Measurements from ENCODE around the genes DPYSL3 and SPINK5.

- RRBS = no CpG with 5 or more reads among the region's 5 CpGs
These were observed 6.3 kb upstream of the NR3C1 start for GRCh38 chr5:143409726-143410291.

DNA sequence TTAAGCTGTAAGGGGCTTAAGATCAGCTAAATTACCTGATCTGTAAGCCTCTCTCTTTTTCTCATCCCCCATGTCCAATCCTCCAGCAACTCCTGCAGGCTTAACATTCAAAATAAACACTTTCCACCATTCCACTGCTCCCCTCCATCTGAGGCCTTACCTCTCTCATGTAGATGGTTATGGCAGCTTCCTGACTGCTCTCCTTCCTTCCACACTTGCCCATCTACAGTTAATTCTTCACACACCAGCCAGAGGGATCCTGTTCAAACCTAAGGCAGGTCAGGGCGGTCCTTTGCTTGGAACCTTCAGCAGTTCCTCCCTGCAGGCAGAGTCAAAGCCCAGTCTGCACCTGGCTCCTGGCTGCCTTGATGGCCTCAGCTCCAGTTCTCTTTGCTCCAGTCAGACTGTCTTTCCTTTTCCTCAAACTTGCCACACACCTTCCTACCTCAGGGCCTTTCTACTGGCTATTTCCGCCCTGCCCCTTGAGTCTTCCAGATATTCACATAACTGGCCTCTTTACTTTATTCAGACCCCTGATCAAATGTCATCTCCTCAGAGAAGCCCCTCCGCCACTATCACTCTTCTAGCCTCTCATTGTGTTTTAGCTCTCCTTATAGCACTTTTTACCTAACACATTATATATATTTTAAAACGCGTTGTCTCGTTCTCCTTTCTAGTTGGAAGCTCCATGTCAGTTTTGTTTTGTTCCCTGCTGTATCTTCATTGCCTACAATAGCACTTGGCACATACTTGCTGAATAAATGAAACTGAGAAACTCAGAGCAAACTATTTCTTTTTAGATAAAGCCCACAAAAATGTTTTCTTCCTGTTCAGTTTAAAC is 30.3 kb upstream of the NR3C1 start:
- RRBS = no CpG with 5 or more reads among the region's 6 CpGs

DNA sequence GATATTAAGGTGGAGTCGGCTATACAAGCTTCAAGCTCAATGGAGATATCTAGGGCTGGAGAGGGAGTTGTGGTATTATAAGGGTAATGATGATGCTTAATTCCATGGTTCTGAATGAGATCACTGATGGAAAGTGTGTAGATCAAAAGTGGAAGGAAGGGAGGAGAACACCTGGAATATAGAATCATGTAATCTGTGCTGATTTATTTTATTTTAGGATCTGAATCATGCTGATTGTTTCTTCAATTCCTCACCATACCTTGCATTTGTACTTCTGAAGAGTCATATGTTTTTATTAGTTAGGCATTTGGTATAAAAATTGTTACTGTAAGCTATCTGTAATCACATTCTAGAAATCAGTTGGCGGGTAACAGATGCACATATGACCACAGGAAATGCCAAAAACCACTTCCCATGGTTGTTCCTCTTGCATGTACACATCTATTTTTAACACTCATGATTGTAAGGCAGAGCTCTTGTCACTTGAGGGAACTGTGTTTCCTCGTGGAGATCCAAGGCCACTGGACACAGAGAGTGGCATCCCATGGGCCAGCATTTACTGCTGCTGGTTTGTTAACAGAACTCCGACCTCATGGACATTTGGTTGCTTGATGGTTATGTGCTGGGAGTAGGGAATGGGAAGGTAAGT is 201.7 kb upstream of the NR3C1 start:
- RRBS = no CpG with 5 or more reads among the region's 4 CpGs

DNA sequence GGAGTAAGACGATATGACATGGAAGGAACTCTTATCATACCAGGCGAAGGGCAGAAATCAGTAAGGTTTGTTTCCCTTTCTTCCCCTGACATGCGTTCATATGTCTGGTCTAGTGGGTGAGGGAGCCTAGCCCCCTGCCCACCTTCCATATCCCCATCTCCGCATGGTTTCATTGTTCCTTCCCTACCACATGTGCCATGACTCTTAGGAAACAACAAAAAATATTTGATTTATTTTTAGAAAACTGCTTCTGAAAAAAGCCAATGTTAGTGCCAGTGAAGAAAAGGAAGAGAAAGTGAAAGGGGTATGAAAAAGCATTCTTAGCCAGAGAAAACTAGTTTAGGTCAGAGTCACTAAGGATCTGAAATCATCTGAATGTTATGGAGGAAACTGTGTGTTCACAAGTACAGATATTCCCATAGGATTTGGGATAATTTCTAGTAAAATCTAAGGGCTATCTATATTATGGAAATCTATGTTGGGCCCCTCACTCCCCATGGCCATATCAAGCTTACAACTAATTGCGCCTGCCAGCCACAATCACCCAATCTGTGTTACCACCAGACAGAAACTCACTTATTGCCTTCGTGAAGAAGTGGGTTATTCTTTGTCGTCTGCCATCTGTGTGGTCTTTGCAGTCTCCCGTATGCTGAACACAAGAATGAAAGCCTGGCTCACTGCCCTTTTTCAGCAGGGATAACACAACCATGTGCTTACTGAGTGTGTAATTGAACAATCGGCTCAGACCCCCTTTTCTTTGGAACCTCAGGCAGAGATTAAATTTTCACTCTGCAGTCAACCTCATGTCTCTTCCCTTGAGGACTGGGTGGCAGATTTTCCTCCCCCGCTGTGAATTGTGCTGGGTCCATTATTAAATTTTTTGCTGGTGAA is 19.8 kb upstream of the HMHB1 start:
- RRBS = no CpG with 5 or more reads among the region's 10 CpGs

- RRBS = no CpG with 5 or more reads among the region's 2 CpGs
These were observed 4.7 kb downstream of the SH3RF2 start for GRCh38 chr5:145940936-145941597.

DNA sequence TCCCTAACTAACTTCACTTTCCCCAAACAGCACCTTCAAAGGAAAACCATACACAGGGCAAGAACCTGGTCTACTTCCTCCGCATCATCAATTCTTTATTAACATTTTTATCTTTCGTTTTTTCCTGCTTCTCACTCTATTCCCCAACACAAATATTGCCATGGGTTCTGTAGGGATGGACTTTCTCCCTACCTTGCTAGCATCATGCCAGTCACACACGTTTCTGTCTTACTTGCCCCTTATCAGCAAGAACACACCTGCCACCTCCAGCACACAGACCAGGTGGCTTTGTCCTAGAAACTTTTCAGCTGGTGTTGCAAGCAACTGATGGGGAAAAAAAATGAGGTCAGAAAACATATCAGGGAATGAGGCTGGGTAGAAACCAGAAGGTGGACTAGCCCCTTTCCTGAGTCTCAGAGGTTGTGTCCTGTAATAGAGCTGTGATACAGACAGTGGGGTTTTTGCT is 5.8 kb downstream of the SH3RF2 start:
- RRBS = no CpG with 5 or more reads among the region's 3 CpGs

DNA sequence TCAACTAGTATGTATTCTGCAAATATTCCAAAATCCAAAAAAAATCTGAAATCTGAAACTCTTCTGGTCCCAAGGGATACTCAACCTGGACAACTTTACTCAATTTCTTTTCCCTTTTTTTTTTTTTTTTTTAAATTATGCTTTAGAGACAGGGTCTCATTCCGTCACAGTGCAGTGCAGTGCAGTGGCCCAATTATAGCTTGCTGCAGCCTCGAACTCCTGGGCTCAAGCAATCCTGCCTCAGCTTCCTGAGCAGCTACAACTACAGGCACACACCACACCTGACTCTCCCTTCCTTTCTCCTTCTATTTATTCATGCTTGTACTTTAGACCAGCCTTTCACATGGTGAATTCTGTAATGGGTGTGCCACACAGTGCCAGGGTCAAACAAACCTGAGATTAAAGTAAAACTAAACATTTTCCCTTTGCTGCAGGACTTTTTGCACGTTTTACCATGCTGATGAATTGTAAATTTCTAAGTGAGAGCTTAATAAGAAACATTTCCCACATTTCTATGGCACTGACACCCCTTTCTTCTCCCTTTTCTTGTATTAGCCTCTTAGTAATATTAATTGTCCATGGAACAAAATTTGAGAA is 7.9 kb downstream of the SH3RF2 start:
- RRBS = no CpG with 5 or more reads among the region's 3 CpGs

GRCh38 chr5:146024976-146025646 is 80.3 kb downstream of the PLAC8L1 start:
- RRBS = no CpG with 5 or more reads among the region's 4 CpGs

DNA sequence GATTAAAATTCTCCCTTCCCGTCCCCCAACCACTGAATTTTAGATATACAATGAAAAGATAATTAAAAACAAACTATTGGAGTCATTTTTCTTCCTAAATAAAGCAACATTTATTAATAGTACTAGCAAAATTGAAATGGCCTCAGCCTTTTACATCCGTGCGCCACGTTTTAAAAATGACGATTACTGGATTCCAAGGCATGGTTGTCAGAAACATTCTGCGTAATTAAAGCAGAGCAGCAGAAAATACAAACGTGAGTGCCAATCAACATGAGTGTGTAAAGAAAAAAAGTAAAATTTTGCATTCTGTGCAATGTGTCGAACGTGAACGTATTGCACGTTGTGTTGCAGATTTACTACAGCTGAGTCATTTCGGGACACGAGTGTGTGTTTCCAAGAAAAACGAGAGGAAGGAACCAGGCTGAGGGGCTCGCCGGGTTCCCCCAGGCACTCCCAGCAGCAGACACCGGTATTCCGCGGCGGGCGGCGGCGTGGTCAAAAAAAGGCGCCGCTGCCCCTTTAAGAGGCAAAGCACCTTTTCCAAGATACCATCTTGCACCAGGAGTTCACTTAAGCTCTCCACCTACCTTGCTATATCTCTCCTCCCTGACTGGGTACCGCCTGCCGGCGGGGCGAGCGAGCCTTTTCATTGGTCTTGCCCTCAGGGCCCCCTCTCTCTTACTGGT is 418 bp upstream of the RBM27 start:
- RRBS = no CpG with 5 or more reads among the region's 30 CpGs

DNA sequence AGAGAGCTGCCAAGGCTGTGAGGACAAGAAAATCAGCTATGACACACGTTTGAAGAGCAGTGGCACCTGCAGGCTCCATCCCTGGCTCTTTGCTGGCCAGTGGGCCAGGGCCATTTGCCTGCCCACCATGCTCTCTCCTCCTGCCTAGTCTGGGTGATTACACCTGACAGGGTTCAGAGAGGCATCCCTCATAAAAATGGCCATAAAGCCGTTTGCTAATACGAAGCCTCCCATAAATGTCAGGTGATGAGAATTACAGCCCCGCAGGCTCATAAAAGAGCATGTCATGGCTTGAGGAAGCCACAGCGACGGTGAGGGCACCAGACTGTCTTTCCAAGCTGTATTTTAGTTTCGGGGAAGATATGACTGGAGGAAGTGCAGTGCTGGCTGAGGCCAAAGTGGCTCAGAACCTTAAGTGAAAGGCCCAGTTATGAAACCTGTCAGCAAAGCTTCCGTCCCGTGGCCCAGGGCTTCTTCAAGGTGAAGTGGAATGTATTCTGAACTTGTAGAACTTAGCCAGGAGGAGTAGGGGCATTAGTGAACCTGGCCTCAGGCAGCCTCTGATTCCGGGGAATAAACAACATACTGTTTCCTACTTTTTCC is 18.5 kb upstream of the TCERG1 start:
- RRBS = no CpG with 5 or more reads among the region's 10 CpGs

DNA sequence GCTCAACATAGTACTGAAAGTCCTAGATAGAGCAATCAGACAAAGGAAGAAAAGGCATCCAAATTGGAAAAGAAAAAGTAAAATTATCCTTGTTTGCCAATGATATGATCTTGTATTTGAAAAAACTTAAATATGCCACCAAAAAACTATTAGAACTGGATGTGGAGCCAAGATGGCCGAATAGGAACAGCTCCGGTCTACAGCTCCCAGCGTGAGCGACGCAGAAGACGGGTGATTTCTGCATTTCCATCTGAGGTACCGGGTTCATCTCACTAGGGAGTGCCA is 93.3 kb upstream of the GPR151 start:
- RRBS = no CpG with 5 or more reads among the region's 7 CpGs

DNA sequence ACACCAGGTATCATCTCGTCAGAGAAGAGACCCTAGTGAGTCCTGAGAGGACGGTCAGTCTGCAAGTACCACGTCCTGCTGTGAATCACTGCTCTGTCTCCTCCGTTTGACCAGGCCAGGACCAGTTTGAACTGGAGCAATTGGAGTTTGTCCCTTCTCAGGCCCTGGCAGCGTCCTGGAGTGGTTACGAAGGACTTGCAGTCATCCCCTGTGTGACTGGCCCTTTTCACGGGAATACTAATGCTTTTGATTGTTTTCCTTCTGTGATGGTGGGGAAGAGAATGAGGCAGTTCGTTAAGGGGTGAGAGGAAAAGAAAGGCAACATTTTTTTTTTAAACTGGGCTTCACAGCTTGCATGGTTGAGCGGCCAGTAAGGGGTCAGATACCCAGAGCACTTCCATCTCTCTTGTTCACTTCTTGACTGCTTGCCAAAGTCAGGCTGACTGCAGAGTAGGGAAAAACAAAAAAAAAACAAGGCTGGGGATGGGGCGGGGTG is 153.5 kb upstream of the STK32A start:
- RRBS = no CpG with 5 or more reads among the region's 10 CpGs

DNA sequence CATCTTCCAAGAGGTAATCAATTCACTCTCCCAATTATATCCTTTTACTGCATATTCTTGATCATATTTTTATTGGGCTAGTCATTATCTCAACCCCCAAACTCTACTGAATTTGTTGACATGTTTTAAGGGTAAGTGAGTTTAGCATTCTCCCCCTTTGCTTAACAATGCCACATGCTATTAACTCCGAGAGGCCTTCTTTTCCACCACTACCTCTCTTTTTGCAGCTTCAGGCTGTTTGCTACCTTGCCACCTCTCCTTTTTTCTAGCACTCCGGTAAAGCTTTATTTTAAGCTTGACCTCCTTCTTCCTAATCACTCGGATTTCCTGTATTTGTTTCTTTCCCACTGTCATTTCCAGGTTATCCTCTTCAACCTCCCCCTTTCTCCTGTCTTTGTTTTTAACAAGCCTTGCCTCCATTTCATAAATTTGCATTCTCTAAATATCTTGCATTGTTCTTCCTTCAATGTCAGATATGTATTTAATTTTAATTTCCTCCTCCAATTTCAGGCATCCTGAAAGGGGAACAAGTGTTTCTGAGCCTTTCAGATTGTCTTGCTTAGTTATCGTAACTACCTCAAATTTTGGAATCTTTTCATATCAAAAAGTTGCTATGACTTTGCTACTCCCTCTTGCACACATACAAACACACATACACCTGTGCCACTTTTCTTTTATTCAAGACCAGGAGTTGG is 22.9 kb downstream of the DPYSL3 start:
- RRBS = no CpG with 5 or more reads among the region's 4 CpGs

- RRBS = 3% methylated on average over 16 of the region's 58 CpGs
These were observed at the start of gene DPYSL3 for GRCh38 chr5:147509760-147510462. TSS of gene DPYSL3 (minus strand) at chr5:147510068.

- RRBS = no CpG with 5 or more reads among the region's 18 CpGs
These were observed 60.9 kb downstream of the JAKMIP2 start for GRCh38 chr5:147721640-147722041.

GRCh38 chr5:147898854-147899495 is 7.4 kb downstream of the C5orf46 start:
- RRBS = no CpG with 5 or more reads among the region's 4 CpGs

GRCh38 chr5:148063665-148064226 is at the start of gene SPINK5:
TSS of gene SPINK5 (plus strand) at chr5:148063980.
- RRBS = no CpG with 5 or more reads among the region's 8 CpGs

DNA sequence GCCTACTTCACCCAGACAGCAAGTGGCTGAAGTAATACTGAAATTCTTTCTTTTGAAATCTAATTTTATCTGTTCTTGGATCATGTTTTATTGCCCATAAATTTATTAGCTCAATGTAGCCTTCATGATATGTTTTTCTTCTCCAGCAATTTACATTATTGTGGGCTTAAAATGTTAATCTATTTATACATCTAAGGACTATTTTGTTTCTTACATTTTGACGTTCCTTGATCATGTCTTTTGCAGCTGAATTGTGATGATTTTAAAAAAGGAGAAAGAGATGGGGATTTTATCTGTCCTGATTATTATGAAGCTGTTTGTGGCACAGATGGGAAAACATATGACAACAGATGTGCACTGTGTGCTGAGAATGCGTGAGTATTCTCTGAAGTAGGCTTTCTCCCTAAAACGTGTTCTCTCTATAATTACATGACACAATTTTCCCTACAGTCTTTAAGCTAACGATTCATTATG is 22.4 kb downstream of the SPINK5 start:
- RRBS = no CpG with 5 or more reads among the region's 4 CpGs

DNA sequence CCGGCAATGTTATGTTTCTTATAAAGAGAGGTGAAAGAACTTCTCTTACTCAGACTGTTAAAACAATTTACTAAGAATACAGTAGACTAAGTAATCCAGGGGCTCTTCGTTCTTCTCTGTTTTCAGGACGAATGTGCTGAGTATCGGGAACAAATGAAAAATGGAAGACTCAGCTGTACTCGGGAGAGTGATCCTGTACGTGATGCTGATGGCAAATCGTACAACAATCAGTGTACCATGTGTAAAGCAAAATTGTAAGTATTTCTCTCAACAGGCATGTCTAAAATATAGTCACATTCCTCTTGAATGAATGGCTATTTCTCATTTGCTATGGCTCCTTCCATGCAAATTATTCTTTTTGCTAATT is 50.1 kb upstream of the SPINK14 start:
- RRBS = no CpG with 5 or more reads among the region's 7 CpGs

DNA sequence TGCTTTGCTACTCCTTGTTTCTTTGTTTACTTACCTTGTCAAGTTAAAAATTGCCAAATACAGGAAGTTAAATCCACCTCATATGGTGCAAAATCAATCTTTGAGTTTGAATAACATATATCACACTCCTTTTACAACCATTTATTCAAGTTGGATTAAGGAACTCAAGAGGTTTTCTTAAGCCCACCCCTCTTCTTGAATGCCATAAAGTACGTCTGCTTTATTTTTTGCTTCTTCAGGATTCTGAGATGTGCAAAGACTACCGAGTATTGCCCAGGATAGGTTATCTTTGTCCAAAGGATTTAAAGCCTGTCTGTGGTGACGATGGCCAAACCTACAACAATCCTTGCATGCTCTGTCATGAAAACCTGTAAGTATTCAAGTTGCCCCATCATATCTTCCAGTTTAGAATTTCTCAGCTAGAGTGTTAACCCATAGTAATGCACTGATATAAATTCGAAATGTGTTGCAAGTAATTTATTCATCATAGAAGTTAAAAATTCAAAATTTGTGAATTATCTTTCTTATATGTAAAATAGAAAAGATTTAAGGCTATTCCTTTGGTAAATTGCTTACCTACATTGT is 37.2 kb upstream of the SPINK14 start:
- RRBS = no CpG with 5 or more reads among the region's 4 CpGs